Retinal pigment epithelial cell (primary cell): ENCODE data around the gene DEFB123.

GRCh38 chr20:31440419-31440858, at the start of gene DEFB123:
TSS of gene DEFB123 (plus strand) at chr20:31440632.
- RRBS, result no CpG with 5 or more reads among the region's 8 CpGs

DNA sequence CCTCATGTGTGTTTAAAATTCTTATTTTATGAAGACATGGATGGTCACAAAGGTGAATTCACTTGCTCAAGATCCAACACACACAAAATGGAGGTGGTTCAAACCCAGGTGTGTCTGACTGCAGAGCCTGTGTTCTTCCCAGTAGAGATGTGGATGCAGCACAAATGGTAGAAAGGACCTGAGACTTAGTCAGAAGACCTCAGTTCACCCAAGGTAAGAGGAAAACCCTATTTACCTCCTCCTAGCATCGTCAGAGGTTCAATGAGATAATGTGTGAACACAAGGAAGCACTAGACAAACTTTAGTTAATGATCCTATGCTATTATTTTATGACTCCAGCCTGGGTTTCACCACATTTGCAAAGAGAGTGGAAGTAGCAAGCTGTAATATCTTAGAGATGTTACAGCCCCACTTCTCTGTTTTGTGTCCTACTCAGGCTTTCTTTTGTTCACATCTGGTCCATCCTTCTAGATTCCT, 36.5 kb downstream of the BCL2L1 start:
- RRBS, result no CpG with 5 or more reads among the region's 1 CpG

DNA sequence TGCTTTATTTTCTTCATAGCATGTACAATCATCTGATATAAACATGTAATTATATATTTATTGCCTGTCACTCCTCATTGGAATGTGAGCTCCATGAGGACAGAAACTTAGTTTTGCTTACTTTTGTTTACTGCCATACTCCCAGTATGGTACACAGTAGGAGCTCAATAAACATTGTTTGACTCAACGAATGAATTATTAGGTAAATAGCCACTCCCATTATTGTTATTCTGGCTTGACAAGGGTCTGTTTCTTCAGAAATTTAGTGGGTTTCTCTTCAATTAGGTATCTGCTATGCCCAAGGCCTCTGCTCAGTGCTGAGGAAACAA, 6.4 kb downstream of the BCL2L1 start:
- RRBS, result no CpG with 5 or more reads among the region's 1 CpG

DNA sequence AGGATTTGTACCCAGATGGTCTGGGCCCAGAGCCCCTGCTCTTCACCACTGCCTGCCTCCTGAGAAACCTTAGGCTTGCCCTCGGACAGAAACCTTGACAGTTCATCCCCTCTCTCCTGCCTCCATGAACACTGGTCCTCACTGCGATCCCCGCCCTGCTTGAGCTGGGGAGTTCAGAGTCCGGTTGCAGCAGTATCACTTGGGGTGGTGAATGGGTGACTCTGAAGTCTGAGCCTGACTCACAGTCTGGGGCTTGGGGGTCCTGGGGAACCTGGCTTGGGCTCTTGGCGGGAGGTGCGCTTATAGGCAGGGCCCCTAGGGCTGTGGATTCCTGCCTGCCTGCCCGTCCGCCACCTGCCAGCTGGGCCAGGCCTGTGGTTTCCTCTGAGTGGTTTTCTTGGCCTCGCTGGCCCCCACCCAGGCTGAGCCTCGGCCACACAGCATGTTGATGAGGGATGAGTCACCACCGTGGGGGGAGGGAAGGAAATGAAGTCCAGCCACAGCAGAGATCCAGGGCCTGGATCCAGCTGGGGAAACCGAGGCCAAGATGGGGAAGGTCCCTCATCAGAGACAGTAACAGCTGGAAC, 9.4 kb downstream of the FOXS1 start:
- RRBS, result no CpG with 5 or more reads among the region's 12 CpGs

DNA sequence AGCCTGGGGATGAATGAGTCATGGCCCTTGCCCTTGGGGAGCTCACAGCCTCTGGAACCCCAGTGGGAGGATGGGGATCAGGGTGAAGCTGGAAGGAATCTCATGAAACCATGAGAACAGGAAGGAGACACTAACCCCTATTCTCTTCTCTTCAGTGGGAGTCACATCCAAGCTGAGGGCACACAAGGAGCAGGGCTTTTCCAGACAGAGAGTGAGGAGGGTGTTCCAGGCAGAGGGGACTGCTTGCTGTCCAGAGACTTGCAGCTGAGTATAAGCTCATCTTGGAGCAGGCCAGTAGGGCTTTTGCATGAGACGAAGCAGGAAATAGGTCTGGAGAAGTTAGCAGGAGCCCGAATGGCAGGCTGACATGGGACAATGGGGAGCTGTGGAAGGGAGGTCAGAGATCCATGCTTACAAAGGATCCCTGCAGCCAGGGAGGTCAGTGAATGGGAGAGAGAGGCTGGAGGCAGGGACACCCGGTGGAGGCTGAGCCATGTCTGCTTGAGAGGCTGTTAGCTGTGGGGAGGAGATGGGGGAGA, 7.4 kb downstream of the FOXS1 start:
- RRBS, result no CpG with 5 or more reads among the region's 3 CpGs

GRCh38 chr20:32007587-32008370, 2.5 kb upstream of the CCM2L start:
- RRBS, result no CpG with 5 or more reads among the region's 6 CpGs

DNA sequence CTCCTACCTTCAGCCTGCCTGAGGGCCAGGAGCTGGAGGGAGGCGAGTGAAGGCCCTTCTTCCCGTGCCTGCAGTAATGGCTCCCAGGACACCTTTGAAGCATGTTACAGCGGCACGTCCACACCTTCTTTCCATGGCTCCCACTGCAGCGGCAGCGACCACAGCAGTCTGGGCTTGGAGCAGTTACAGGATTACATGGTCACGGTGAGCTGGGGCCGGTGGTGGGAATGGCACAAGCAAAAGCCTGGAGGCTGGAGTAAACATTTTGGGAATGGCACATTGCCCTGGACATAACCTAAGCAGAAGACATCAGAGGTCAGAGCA, 18.6 kb downstream of the CCM2L start:
- RRBS, result no CpG with 5 or more reads among the region's 8 CpGs

DNA sequence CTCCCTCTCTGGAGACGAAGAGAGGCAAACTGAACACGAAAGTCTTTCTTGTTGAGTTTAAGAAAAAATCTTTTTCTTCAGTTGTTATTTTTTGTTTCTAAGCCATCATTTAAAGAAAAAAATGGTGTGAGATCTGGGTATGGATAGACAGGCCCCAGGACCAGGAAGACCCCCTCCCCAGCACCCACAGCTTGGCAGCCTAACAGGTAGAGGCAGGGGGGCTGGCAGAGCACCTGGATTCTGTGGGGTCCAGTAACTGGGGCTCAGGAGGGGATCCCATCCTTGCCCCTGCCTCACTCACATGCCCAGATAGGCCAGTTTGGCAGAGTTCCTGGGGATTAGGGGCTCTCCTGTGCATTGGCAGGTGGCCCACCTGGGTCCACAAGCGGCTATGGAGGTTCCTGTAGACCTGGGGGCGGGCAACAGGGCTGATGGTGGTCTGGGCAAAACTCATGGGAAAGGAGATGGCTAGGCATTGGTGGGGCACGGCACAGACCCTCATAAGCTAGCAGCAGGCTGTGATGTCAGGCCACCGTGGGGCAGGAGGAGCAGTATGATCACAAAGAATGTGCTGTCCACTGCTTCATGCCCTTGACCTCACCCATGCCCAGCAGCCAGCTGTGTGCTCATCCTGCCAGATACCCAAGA, 19.4 kb downstream of the PLAGL2 start:
- RRBS, result no CpG with 5 or more reads among the region's 6 CpGs

DNA sequence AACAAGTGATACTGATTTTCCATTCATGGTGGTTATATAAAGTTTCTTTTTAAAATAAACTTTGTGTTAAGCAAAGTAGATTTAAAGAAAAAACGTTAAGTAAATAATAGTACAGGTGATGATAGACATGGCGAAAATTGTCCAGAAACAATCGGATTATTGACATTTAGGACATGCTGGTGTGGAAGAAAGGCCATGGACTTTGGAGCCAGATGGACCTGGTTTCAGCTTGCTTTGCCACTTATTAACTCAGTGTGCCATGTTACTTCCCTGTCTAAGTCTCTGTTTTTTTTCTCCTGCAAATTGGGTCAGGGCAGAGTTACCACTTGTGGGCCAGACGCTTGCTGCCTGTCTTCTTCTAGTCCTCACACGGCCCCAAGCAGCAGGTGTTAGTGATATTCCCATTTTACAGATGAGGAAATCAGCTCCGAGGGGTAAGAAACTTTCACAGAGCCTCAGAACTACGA, 12.2 kb downstream of the KIF3B start:
- RRBS, result no CpG with 5 or more reads among the region's 7 CpGs

DNA sequence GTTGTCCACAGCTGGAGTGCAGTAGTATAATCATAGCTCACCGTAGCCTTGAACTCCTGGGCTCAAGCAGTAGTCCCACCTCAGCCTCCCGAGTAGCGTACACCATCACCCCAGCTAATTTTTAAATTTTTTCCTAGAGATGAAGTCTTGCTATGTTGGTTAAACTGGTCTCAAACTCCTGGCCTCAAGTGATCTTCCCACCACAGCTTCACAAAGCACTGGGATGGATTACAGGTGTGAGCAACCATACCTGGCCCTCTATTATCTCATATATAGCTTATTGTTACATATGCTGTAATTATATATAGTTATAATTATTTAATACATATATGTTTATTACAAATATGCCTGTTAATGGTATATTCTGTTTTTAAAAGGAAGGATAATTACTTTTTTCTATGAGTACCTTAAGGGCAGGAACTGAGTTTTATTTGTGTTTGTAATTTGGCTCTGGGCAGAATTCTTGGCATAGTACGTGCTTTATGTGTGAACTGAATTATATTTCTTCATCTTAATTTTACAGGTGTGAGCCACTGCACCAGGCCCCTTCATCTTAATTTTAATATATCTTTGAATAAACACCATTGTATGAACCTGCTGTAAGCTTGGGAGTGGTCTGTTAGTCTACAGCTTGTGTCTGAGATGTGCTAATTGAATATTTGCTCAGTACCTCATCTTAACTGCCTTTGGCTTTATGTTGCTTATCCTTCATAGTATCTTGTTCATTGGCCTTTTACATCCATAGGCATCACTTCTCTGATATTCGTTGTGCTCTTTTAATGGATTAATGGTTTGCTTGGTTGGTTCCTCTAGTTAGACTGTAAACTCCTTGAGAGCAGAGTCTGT, 13.7 kb downstream of the ASXL1 start:
- RRBS, result no CpG with 5 or more reads among the region's 5 CpGs

DNA sequence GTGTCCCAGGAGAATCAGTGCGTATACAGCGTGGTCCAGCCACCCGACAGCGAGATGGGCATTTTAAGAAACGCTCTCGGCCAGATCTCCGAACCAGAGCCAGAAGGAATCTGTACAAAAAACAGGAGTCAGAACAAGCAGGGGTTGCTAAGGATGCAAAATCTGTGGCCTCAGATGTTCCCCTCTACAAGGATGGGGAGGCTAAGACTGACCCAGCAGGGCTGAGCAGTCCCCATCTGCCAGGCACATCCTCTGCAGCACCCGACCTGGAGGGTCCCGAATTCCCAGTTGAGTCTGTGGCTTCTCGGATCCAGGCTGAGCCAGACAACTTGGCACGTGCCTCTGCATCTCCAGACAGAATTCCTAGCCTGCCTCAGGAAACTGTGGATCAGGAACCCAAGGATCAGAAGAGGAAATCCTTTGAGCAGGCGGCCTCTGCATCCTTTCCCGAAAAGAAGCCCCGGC, 75.3 kb downstream of the ASXL1 start:
- RRBS, result 36% methylated on average over 1 of the region's 14 CpGs

GRCh38 chr20:32452985-32454012, 95.2 kb downstream of the ASXL1 start:
- RRBS, result no CpG with 5 or more reads among the region's 40 CpGs

GRCh38 chr20:32465224-32466093, 107.3 kb downstream of the ASXL1 start:
- RRBS, result 3% methylated on average over 3 of the region's 22 CpGs

DNA sequence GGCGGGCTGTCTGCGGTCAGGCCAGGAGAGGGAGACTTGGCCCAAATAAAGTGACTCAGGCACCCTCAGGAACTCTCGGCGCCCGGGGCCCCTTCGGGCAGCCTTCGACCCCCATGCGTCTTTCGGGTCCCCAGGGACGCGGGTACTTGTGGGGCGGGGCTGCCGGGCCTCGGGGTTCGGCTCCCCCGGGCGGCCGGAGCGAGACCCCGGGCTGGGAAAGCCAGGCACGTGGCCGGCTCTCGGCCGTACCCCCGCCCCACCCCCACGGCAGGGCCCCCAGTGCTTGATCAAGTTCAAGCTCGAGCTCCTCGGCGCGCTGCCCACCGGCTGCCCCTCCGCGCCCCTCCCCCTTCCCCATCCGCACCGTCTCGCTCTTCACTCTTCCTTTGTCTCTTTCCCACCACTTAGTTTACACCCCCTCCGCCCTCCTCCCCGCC, 101.1 kb downstream of the NOL4L start:
- RRBS, result under 1% methylated on average over 22 of the region's 38 CpGs

DNA sequence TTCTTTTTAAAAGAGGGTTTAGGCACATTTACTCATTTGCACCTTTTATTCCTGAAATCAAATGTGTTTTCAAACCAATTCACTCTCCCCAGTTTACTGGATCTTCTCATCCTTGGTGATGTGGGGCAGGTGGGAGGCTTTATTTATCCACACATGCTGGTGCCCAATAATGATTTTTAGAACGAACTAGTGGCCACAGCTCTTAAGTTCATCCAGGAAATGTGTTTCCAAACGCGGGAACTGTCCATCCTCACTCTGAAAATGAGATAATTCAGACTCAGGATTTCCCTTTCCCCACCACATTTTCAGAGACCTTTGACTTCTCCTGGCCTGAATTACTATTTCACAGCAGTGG, 99.6 kb downstream of the NOL4L start:
- RRBS, result no CpG with 5 or more reads among the region's 3 CpGs

GRCh38 chr20:32627061-32628366, 42.4 kb upstream of the NOL4L start:
- RRBS, result 5% methylated on average over 11 of the region's 50 CpGs

DNA sequence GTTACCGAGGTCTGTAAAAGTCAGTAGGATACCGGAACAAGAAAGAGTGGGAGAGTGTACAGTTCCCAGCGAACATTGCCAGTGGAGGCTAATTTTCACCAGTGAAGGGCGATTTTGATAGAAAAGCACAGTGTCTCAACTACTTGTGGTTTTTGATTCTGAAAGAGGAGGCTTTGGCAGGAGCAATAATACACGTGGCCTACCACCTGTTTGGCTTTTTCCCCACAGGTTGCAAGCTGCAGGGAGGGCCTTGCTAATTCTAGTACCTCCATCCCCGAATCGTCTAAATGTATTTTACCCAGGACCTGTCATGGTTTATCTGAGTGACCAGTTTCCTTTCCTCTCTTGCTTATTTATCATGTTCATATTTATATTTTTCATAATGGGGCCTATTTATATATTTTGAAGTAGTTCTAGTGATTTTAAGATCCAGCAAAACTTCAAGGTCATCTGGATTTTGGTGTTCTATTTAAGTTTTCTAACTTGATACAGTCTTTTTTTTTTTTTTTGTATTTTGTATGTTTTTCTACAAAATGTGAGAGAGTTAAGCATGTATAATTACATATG, 3.3 kb upstream of the EFCAB8 start:
- RRBS, result no CpG with 5 or more reads among the region's 7 CpGs

DNA sequence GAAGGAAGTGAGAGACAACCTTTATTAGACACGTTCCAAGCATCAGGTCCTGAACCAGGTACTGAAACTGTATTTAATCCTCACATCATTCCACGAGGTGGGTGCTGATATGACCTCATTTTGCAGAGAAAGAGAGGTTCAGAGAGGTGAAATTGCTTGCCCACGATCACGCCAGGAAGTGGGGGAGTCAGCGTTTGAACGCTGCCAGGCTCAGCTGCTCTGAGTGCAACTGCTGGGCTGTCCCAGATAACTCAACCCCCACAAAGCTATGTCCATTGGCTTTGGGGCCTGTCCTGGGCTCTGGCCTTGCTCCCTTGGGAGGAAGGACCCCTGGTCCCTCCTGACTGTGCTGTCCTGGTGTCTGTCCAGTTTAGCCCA, 38.7 kb downstream of the SUN5 start:
- RRBS, result no CpG with 5 or more reads among the region's 6 CpGs

DNA sequence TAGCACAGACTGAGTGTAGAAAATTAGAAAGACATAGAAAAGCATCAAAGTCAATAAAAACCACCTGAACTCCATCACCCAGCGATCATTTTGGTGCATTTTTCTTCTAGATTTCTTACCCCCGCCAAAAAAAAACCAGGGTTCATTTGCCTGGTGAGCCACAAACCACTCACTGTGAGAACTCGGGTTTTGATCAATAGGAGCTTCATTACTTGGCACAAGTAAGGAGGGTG, 36.5 kb downstream of the SUN5 start:
- RRBS, result no CpG with 5 or more reads among the region's 3 CpGs

- RRBS, result no CpG with 5 or more reads among the region's 9 CpGs
Observed at GRCh38 chr20:33276118-33276617, 6.8 kb upstream of the BPIFB1 start.